Metastatic Liver Carcinoma in the Adrenal Gland (tissue), 2 donors: ENCODE results near the genes TMPRSS5 and ZW10.

DNA sequence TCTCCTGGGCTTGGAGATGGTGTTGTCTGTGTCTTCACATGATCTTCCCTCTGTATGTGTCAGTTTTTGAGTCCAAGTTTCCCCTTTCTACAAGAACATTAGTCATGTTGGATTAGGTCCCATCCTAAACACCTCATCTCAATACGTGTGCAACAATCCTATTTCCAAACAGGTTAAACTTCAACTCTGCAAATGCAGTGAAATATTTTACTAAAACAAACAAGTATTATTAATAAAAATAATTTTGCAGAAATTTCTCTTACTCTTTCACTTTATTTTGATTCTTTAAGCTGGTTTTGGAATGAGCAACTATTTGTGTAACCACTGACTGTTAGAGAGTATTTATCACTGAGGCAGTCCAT lies 3.0 kb upstream of the PTS start:
- PRO-cap, 2 experiments = no peak in any of the 2 experiments

- PRO-cap, 2 experiments = no peak in any of the 2 experiments
Observed at GRCh38 chr11:112227657-112229078, 1.9 kb downstream of the PTS start.

- PRO-cap, 2 experiments = no peak in any of the 2 experiments
Observed at GRCh38 chr11:112364892-112365504, 104.3 kb upstream of the PLET1 start.

- PRO-cap, 2 experiments = no peak in any of the 2 experiments
Observed at GRCh38 chr11:112942896-112943593, 18.2 kb upstream of the NCAM1 start.

- PRO-cap, 2 experiments = no peak in any of the 2 experiments
Observed at GRCh38 chr11:113056801-113057534, 95.7 kb downstream of the NCAM1 start.

DNA sequence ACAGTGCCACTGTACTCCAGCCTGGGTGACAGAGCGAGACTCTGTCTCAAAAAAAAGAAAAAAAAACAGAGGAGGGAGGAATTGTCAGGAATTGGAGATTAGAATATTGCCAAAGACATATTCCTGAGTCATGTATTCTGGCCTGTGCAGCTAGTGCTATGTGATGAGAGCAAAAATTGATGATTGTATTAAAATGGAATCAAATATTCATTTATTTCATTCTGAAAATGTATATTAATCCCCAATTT lies 148.0 kb downstream of the NCAM1 start:
- PRO-cap, 2 experiments = no peak in any of the 2 experiments

GRCh38 chr11:113133089-113133635 lies 171.9 kb downstream of the NCAM1 start:
- PRO-cap, 2 experiments = no peak in any of the 2 experiments

DNA sequence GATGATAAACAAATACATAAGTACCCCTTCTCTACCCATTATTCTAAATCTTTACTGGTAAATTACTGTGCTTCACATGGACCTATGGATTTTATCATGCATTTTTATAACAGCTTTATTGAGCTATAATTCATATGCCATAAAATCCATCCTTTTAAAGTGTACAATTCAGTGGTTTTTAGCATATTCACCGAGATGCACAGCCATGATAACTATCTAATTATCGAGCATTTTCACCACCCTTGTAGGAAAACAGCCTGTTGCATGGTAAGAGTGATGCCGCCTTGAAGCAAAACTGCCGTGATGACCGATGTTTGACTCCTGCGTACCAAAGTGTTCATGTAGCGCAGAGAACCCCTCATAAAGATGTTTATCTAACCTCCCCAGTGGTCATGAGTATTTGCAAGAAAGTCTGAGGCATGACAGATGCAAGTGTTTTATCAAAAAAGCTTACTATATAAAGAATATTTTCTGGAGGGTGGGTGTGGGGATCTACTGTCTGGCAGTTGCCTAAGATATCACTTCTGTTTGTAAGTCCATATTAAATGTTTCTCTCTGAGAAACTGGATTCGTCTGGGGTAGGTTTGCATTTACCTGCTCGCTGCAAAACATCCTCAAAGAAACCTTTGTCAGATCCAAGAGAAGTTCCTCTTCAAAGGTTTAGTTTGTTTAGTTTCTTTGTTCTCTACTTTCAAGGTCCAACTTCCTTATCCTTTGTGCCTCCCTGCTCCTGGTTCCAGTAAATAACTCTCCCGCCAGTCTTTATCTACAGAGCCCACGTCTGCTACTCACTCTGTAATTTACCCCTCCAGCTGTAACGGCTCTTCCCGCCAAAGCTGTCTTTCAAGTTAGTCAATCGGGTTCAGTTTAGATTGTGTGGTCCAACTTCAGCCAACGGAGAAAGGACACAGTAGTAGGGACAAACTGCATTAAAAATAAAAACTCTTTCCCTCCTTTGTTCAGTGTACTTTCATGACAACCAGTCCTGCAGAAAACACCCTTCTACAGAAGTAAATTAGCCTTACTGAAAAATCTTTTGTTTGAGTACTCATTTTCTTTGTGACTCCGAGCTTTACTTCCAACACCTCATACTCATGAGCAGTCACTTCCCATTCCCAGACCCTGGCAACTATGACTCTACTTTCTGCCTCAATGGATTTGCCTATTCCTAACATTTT lies 41.2 kb downstream of the TMPRSS5 start:
- PRO-cap, 2 experiments = no peak in any of the 2 experiments

DNA sequence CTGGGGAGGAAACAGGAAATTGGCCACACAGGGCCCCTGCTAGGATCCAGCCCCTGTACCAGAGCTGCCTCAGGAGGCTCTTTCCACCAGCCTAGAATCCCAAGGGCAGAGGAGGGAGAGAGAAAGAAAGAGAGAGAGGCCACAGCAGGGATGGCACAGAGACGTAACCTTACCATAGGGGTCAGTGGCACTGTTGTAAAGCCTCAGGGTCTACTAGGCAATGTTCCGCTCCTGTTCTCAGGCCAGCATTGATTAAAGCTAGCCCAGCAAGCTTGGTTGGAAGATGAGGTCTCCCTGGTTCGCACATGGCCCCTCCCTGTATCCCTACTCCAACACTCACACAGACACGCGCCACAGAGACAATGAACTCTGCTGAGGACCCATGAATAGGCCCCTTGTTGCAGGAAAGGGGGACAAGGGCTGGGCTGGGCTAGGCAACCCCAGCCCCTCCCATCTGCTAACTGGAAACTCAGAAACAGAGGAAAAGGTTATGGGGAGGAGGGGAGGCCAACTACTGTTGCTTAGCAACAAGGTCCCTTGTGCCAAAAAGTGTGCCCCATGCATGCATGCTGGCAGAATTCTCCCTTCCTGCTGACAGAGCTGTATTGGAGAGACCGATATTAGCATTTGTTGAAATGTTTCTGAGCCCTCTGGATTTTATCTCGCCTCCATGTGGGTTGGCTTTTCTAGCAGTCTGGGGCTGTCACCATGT lies at the start of gene TMPRSS5:
TSS of gene TMPRSS5 (minus strand) at position 260 of the 712 bp plus-strand sequence.
- PRO-cap, 2 experiments = no peak in any of the 2 experiments

DNA sequence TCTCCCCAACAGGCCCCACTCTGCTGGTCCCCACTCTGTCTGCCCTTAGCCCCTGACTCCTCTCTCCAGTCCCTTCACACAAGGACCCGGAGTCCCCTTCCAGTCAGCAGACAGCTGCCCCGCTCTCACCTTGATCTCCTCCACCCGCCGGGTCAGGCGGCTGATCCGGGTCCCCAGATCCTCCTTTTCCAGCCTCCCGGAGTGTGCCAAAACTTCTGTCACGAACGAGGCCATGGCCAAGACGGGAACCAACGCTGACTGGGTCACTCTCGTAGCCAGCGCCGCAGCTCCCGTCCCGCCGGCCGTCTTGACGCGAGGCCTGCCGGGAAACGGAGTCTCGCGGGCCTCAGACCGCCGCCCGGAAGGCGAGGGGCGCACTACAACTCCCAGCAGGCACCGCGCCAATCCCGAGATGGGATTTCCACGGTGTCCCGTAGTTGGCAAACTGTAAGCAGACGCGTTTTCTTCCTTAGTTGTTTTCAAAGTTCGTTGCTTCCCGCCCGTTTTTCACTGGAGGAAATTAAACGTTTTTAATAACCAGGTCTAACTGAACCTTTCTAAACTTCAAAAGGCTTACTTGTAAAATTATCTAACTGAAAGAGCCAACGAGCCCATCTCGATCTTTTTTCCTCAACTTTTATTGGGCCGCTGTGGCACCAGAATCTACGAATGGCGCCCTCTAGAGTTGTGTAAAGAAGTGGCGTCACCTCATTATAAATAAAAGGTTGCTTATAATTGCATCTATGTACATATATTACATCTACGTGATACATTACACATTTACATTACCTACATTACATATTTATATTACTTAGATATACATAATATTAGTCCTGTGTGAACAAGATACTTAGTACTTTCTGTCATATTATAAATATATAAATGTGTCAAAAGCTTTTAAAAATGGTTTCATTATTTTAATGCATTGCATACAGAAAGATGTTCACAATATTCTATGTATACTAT lies at the start of gene ZW10:
TSS of gene ZW10 (minus strand) at position 260 of the 966 bp plus-strand sequence.
- PRO-cap, 2 experiments = peak in 2 of 2 experiments; most common plus-strand start position 472 of the sequence (in 1); most common minus-strand start position 260 of the sequence (in 2)

- PRO-cap, 2 experiments = no peak in any of the 2 experiments
Observed at GRCh38 chr11:114064991-114065699, 5.6 kb downstream of the ZBTB16 start.

GRCh38 chr11:114074499-114075152 lies 15.1 kb downstream of the ZBTB16 start:
- PRO-cap, 2 experiments = no peak in any of the 2 experiments

GRCh38 chr11:114091787-114092479 lies 32.4 kb downstream of the ZBTB16 start:
- PRO-cap, 2 experiments = no peak in any of the 2 experiments

DNA sequence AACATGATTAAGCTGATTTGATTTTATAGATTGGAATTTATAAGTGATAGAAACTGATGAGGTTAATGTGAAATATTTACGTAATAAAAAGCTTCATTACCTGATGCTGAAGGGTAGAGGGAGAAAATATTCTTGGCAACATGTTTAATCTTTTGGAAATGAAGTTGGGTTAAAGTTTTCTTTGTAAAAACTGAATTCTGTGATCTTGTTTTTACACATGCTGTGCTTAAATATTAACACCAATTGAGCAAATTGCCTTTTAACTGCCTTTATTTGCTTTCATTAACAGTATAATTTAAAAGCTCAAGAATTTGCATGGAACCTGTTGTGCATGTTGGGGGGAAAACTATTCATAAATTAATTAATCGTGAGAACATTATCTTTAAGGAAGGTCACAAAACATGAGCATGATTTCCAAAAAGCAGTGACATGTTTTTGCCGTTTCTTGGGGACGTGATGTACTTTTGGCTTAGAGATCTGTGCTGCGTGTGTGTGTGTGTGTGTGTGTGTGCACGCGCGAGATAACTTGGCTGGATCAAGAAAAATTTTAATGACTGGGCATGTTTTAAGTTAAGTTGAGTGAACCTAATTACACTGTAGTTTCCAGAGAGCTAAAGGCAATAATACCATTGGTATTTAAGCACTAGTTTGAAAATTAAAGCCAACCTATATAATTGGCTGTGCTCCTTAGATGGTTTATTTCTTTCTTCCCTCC lies 51.3 kb downstream of the ZBTB16 start:
- PRO-cap, 2 experiments = no peak in any of the 2 experiments

DNA sequence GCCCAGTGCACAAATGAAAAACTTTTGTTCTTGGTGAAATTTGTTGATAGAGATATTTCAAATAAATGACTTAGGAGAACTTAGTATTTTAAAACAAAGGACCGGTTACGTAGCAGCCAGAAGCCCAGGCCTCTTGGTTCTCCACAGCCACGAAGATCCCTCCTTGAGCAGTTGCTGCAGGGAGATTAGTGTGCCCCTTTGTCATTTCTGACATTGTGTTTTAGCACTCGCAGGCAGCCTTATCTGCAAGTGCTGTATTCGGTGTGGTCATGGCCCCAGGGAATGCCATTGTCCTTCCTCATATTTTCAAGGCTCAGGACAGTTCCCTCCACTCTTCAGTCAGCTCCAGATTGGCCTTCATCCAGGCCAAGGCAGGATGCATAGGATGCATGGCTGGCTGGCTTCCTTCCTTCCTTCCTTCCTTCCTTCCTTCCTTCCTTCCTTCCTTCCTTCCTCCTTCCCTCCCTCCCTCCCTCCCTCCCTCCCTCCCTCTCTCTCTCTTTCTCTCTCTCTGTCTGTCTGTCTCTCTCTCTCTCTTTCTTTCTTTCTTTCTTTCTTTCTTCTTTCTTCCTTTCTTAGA lies 88.5 kb downstream of the ZBTB16 start:
- PRO-cap, 2 experiments = no peak in any of the 2 experiments

GRCh38 chr11:114173772-114174484 lies 114.4 kb downstream of the ZBTB16 start:
- PRO-cap, 2 experiments = no peak in any of the 2 experiments

DNA sequence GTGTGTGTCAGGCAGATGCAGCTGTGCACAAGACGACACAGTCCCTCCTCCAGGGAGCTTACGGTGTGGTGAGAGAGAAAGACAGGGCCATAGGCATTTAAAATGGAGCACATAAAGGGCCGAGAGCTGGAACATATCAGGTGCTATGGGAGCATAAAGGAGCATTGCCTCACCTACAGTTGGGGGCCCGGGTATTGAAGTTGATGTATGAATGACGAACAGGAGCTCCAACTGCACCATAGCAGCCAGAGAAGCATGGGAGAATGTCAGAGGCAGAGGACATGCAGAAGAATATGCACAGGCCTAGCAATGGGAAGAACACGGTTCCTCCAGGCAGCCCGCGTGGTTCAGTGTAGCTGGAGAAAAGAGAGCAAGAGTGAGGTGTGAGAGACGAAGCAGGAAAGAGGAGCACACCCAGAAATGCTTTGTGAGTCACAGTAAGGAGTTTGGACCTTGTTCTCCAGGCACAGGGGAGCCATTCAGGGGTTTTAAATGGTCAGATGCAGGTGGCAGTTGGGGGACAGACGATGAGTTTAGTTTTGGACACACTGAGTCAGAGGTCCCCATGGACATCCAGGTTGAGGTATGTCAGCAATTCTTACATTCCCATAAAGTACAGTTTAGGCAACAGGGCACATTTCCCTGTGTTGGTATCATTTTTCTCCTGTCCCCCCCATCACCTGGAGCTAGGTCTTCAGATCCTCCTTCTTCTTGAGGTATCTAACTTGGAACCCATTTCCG lies 110.1 kb upstream of the NNMT start:
- PRO-cap, 2 experiments = no peak in any of the 2 experiments

- PRO-cap, 2 experiments = no peak in any of the 2 experiments
Observed at GRCh38 chr11:114317613-114318128, 21.5 kb downstream of the NNMT start.

- PRO-cap, 2 experiments = no peak in any of the 2 experiments
Observed at GRCh38 chr11:114321841-114322436, 25.7 kb downstream of the NNMT start.

- PRO-cap, 2 experiments = no peak in any of the 2 experiments
Observed at GRCh38 chr11:114559961-114560174, 187 bp upstream of the NXPE1 start.